Cardiac atrium fibroblast (primary cell): Measurements from ENCODE around the genes HNRNPK and NAA35.

DNA sequence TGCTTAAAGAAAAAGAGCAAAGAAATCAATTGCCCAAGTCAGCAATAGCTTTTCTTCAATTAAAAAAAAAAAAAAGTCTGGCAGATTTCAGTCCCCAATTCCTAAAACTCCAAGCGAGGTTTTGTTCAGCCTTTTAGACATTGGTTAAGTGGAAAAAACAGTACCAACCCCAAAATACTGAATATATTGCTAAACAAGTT lies 142.6 kb downstream of the FRMD3 start:
- RAMPAGE, long total RNA, result no peak

- RAMPAGE, long total RNA, result no peak
Measured at GRCh38 chr9:83473110-83474044, 64.8 kb downstream of the FRMD3 start.

GRCh38 chr9:83737777-83738101 lies 30.0 kb upstream of the UBQLN1 start:
- RAMPAGE, long total RNA, result no peak

DNA sequence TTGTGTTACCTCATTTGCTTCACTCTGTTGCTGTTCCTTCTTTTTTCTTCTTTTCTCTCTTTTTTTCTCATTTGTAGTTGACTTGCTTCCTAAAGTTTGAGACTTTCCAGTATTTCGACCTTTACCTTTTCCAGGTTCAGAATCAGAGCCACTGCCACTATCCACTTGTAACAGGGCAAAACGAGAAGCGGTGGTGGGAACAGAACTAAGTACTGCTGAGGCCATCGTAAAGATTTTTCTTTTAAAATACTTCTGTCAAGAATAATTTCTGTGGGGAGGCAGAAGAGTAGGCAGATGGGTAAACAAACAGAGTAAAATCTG lies 11.3 kb downstream of the GKAP1 start:
- RAMPAGE, long total RNA, result no peak

DNA sequence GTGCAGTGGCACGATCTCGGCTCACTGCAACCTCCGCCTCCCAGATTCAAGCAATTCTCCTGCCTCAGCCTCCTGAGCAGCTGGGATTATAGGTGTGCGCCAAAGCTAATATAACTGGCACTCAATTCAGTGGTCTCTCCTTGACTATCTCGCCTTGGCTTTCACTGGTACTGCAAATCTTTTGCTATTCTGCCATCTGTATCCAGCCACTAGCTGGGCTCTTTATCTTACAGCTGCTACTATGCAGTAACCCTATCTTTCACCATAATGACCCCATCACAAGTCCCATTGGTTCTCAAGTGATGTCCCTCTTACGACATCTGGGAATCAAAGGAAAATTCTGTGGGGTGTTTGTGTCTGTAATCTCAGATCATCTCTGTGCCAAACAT lies 9.0 kb upstream of the C9orf64 start:
- RAMPAGE, long total RNA, result no peak

DNA sequence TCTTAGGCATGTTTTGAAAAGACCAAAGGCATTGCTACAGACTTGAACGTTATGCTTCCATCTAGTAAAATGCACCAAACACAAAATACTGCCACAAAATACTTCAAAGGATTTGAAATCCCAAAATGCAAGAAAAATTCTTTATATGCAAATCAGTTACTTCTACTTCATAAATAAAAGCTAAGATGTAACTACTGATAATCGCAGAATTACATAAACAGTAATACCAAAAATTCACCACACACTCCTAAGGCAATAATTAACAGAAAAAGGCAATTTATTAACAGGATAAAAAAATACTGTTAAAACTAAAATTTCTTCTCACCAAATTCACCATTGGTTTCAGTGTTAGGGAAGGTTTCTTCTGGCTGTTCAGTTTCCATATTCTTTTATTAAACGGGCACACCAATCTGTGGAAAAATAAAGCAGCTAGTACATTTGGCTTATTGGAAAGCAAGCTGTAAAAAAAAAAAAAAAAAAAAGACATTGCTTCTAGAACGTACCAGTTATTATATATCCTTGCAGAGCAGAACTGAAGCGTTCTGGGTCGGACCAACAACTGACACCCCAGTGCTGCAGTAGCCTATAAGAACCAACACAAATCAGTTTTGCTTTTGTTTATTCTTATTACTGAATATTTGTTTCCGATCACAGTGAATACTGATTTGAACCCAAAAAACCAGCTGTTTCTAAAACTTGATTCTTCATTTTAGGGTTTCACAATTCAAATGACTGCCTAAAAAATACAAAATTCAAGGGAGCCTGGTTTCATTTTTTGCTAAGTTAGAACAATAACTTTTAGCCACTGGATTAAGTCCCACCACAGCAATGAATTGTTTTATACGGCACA lies 1.9 kb downstream of the HNRNPK start:
- RAMPAGE, long total RNA, result no peak

- RAMPAGE, long total RNA, result start-site peak on the minus strand at chr9:83980166-83980208, 3,881 and 680 reads in 2 replicates; start-site peak on the minus strand at chr9:83980568-83980627, 13,454 and 7,297 reads in 2 replicates
Measured at GRCh38 chr9:83980047-83980660, at the start of gene HNRNPK. HNRNPK (minus strand) TSS chr9:83980215.

- RAMPAGE, long total RNA, result no peak
Measured at GRCh38 chr9:84166901-84167378, 173.6 kb downstream of the SLC28A3 start.

DNA sequence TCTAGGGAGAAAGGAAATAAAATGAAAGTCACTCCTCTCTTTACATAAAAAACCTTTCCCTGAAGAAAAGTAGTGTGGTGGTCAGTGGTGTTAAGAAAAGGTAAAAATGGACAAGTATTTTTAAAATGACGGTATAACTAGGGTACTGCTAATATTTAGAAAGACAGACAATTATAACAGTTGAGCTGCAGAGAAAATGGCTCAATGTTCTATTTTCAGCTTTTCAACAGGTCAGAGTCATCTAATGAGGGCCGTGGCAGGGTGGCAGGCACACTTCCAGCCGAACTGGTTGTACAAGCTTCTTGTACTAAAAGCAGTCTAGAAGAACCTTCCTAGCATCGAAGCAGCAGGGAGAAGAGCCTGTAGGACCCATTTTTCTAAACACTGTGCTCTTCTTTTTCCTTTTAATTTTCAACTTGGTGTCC lies 85.7 kb downstream of the SLC28A3 start:
- RAMPAGE, long total RNA, result no peak

DNA sequence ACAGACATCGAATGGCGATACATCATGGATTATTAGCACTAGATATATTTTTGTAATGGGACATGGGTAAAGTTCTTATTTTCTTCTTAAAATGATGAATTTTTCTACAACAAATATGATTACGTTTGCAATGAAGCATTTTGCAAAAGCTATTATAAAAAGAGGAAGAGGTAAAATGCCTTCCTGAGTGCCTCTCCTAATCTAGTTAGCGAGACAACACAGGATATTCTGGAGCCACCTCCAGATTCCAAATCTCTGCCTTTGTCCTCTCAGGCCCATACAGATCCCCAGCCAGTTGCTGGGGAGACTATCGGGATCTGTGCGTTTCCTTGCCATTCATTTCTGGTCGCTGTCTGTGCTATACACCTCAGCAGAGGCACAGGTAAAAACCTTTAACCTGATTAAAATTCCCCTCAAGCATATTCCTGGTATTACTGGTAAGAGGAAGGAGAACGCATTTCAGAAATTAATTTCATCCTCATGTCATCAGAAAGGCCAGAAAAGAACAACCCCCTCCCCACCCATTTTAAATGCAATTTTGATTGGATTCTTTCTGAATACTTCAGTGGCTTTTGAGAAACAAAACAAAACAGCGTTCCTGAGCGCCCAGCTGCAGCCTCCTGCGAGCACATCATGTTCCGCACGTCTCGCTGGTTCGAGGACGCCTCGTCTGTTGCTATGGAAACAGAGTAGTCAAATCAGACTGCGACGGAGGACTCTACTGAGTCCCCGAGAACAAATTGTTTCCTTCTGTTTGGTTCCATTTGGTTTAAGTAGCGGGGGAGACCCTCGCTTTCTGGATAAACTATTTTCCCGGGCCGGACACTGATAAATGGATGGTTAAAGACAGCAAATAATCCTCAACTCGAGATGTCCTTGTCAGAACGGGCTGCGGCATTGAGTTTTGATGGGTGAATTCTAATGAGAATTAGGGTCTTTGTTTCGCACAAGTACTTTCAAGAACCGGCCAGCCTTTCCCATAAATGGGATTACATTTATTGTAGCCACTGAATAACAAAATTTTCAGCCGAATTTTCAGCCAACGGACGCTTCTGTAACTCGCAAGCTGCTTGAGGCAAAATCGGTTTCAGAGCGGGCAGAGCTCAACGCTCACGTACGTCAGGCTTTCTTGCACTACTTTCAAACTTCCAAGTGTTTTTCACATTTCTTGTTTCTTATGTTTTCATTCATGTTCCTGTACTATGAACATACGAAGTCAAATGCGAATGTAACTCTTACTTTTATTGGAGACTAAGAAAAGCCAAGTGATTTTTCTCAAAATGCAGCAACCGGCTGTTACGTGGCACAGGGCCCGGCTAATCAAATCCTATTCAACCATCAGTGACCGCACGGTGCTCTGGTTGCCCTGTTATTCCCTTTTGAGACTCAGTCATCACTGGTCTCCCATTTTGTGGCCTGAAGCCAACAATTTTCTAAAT lies 69.0 kb downstream of the SLC28A3 start:
- RAMPAGE, long total RNA, result no peak

DNA sequence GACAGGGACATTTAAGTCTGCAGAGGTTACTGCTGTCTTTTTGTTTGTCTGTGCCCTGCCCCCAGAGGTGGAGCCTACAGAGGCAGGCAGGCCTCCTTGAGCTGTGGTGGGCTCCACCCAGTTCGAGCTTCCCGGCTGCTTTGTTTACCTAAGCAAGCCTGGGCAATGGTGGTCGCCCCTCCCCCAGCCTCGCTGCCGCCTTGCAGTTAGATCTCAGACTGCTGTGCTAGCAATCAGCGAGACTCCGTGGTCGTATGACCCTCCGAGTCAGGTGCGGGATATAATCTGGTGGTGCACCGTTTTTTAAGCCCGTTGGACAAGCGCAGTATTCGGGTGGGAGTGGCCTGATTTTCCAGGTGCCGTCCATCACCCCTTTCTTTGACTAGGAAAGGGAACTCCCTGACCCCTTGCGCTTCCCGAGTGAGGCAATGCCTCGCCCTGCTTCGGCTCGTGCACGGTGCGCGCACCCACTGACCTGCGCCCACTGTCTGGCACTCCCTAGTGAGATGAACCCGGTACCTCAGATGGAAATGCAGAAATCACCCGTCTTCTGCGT lies 407.6 kb downstream of the NTRK2 start:
- RAMPAGE, long total RNA, result no peak

DNA sequence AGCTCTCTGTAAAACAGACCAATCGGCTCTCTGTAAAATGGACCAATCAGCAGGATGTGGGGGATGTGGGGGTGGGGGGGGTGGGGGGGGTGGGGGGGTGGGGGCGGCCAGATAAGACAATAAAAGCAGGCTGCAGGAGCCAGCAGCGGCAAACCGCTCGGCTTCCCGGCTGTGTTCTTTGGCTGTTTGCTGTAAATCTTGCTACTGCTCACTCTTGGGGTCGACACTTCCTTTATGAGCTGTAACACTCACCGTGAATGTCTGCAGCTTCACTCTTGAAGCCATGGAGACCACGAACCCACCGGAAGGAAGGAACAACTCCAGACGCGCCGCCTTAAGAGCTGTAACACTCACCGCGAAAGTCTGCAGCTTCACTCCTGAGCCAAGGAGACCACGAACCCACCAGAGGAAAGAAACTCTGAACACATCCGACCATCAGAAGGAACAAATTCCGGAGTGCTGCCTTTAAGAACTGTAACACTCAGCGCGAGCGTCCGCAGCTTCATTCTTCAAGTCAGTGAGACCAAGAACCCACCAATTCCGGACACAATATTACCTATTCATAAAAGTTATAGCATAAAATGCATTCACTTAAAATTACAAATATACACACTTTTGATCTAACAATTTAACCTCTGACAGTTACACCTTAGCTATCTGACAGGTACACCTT lies 451.7 kb downstream of the AGTPBP1 start:
- RAMPAGE, long total RNA, result no peak

- RAMPAGE, long total RNA, result no peak
Measured at GRCh38 chr9:85839256-85840443, 97.9 kb upstream of the AGTPBP1 start.

- RAMPAGE, long total RNA, result no peak
Measured at GRCh38 chr9:85940977-85941994, at the start of gene NAA35. NAA35 (plus strand) TSS chr9:85941146.

DNA sequence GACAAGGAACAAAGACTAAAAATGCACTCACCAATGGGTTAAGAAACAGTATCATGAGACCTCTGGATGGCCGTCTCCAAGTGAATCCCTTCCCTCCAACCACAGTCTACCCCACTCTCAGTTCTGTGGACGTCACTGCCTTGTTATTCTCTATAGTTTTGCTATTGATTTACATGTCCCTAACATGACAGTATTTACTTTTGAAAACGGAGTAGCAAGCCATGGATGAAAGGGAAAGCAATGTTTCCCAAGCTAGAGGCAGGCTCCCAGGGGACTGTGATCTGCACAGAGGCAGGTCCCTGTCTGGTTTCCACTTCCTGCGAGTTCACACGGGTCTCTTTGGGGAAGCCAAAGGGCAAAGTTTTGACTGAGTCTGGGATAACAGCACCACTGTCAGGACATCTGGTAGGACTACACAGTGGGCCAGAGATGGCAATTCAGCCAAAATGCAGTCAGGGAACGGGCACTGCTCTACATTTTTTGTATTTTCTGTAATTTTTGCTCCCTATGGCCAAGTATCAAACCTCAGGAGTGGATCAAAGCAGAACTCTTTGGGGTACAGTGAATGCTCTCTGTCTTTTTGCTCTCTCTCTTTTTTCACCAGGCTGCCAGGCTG lies 12.7 kb downstream of the C9orf153 start:
- RAMPAGE, long total RNA, result no peak

GRCh38 chr9:86286864-86287387 lies 4.6 kb upstream of the ISCA1 start:
- RAMPAGE, long total RNA, result no peak

DNA sequence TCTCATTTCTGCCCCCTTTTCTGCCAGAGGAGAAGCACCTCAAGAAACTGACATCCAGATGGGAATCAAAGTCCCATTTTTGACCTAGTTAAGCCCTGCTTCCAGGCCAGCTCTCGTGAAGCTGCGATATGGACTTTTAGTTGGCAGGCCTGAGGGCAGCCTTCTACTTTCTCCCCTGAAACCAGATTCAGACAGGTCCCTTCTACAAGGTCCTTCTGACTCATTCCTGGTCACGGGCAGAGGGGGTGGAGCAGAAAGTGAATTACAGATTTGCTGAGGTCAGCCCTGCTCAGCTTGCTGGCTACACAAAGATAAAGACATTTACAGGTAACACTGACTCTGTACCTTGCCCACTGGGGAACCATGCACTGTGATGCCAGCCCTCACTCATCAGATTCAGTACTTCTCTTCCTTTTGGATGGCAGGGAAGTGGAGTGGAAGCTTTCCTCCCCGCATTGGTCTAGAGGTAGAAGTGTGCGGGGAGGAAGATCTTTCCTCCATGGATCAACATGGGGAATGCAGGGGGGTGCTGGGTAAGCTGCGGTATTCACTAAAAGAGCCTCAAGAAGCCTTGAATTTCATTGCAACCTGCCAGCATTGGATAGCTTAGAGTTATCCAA lies 52.9 kb upstream of the TUT7 start:
- RAMPAGE, long total RNA, result no peak

DNA sequence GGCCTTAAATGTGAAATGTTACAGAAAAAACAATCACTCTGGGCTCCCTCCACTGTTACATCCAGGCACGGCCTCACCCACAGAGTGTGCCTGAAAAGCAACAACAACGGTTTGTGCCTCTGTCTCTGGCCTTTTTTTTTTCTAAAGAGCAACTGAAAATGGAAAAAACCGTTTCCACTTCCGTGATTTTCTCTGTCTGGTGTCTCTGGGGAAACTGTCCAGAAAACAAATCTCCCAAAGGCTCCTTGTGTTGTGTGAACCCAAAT lies 221.7 kb upstream of the TUT7 start:
- RAMPAGE, long total RNA, result no peak

GRCh38 chr9:86576199-86576883 lies 222.1 kb upstream of the TUT7 start:
- RAMPAGE, long total RNA, result no peak

DNA sequence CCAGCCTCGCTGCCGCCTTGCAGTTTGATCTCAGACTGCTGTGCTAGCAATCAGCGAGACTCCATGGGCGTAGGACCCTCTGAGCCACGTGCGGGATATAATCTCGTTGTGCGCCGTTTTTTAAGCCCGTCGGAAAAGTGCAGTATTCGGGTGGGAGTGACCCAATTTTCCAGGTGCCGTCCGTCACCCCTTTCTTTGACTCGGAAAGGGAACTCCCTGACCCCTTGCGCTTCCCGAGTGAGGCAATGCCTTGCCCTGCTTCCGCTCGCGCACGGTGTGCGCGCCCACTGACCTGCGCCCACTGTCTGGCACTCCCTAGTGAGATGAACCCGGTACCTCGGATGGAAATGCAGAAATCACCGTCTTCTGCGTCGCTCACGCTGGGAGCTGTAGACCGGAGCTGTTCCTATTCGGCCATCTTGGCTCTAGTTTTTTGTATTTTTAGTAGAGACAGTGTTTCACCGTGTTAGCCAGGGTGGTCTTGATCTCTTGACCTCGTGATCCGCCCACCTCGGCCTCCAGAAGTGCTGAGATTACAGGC lies 257.5 kb upstream of the TUT7 start:
- RAMPAGE, long total RNA, result no peak